HepG2 (cell line): ENCODE results near the gene CDC42SE2.

DNA sequence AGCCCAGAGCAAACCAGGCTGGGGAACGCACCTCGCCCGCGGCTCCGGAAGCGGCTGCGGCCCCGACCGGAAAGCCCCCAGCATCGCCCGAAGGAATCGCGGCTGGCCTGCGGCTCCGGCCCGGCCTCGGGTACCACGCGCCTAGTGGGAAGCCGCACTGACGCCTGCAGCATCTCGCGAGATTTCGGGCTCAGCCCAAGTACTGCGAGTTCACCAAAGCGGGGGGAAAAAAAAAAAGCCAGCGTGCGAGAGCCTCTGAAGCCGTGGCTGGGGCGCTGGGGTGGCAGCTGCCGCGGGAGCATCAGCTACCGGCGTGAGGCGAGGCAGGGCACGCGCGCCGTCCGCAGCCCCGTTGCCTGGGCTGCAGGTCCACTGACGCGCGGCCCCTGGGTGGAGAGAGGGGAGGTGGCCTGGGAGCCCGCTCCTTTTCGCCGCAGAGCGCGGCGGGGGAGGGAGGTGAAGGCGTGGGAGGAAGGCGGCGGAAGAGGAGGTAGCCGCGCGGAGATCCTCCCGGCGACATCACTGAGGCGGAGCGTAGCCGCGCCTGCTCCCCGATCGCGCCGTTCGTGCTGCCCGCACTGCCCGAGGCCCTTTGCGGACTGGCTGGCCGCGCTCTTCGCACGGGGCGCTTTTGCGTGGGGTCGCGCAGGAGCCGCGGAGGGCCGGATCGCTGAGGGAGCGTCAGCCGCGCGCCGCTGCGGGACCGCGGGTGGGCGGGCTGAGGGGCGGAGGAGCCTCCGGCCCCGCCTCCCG is 451 bp upstream of the SLC12A2 start:
- RRBS, 2 experiments: 14 to 15% methylated on average over 24 of the region's 95 CpGs
CAGE:
- cytosol, long polyA minus RNA: no peak
- cytosol, long polyA plus RNA: no peak
- long polyA plus RNA: start-site peak on the minus strand centred at position 142 of the sequence, 69 bp wide, 54 and 38 reads in 2 replicates
- nucleus, long polyA minus RNA: no peak
- nucleus, long polyA plus RNA: no peak

DNA sequence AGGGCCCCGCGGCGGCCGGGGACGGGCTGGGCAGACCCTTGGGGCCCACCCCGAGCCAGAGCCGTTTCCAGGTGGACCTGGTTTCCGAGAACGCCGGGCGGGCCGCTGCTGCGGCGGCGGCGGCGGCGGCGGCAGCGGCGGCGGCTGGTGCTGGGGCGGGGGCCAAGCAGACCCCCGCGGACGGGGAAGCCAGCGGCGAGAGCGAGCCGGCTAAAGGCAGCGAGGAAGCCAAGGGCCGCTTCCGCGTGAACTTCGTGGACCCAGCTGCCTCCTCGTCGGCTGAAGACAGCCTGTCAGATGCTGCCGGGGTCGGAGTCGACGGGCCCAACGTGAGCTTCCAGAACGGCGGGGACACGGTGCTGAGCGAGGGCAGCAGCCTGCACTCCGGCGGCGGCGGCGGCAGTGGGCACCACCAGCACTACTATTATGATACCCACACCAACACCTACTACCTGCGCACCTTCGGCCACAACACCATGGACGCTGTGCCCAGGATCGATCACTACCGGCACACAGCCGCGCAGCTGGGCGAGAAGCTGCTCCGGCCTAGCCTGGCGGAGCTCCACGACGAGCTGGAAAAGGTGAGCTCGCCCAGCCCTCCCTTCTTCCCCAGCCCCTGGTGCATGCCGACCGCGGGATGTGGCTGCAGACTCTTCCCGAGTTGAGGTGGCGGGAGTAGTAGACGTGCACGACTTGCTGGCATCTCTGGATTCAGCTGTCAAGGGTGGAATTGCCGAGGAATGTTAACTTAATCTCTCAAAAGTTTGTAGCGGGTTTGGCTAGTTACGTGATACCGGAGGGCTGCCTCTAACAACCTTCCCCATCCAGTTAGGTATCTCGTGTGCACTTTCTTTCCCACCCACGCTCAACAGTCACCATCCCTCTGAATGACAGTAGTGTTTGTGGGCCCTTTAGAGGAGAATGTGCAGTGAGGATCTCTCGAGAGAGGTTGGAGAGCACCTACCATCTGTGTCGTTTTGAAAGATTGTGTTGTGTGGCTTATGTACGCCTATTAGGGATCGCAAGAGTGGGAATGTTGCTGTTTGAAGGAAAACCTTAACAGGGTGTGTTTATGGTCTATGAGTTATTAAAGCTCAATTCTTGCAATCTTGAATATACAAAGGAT is 927 bp downstream of the SLC12A2 start:
- RRBS, 2 experiments: 31 to 40% methylated on average over 27 to 28 of the region's 81 CpGs
CAGE:
- cytosol, long polyA minus RNA: no peak
- cytosol, long polyA plus RNA: no peak
- long polyA plus RNA: no peak
- nucleus, long polyA minus RNA: no peak
- nucleus, long polyA plus RNA: no peak

DNA sequence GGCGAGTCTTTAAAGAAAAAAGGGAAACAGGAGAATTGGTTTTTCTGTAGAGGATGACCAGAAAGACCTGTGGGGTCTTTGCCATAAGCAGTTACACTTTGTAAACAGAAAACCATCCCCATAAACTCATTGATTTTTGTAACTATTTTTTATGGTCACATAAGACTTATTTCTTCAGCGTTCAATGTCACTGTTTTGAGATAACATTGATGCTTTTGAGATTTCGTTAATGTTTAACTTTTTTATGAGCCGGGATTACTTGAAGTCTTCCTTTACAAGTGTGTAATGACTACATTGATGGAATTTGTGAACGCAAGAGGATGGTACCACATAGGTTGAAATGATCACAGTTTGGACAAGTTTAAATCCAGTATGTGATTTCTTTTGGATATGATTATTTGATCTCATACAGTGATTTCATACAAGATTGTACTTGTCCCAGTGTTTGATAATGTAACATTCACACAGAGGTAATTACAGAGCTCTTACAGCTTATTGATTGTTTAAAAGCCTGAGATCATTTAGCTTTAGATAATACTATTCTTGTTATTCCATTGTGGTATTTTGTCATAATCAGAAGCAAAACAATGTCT is 1.9 kb downstream of the SLC12A2 start:
- RRBS, 2 experiments: no CpG with 5 or more reads among the region's 5 CpGs
CAGE:
- cytosol, long polyA minus RNA: no peak
- cytosol, long polyA plus RNA: no peak
- long polyA plus RNA: no peak
- nucleus, long polyA minus RNA: no peak
- nucleus, long polyA plus RNA: no peak

- RRBS, 2 experiments: no CpG with 5 or more reads among the region's 1 CpG
CAGE:
- cytosol, long polyA minus RNA: no peak
- cytosol, long polyA plus RNA: no peak
- long polyA plus RNA: no peak
- nucleus, long polyA minus RNA: no peak
- nucleus, long polyA plus RNA: no peak
These were observed 74.5 kb downstream of the SLC12A2 start for GRCh38 chr5:128157876-128158566.

DNA sequence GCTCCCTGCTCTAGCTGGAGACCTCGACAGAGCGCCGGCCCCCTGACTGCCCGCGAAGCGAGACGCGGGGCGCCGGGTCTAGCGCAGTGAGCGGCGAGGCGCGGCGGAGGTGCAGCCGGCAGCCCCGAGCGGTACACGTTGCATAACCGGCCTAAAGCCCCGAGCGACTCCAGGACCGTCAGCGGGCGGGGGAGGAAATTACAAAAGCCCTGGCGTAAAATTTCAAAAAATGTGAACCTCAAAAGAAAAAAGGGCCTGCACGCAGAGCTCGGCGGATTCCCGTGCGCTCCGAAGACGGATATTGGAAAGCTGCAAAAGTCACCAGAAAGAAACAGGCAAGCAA is 340 bp downstream of the FBN2 start:
- RRBS, 2 experiments: 40% methylated on average over 17 of the region's 34 CpGs
CAGE:
- cytosol, long polyA minus RNA: no peak
- cytosol, long polyA plus RNA: no peak
- long polyA plus RNA: no peak
- nucleus, long polyA minus RNA: no peak
- nucleus, long polyA plus RNA: no peak

GRCh38 chr5:129461987-129462627 is 2.0 kb downstream of the ADAMTS19 start:
- RRBS, 2 experiments: no CpG with 5 or more reads among the region's 12 CpGs
CAGE:
- cytosol, long polyA minus RNA: no peak
- cytosol, long polyA plus RNA: no peak
- long polyA plus RNA: no peak
- nucleus, long polyA minus RNA: no peak
- nucleus, long polyA plus RNA: no peak

GRCh38 chr5:129990737-129991063 is 86.4 kb downstream of the CHSY3 start:
- RRBS, 2 experiments: no CpG with 5 or more reads among the region's 1 CpG
CAGE:
- cytosol, long polyA minus RNA: no peak
- cytosol, long polyA plus RNA: no peak
- long polyA plus RNA: no peak
- nucleus, long polyA minus RNA: no peak
- nucleus, long polyA plus RNA: no peak

DNA sequence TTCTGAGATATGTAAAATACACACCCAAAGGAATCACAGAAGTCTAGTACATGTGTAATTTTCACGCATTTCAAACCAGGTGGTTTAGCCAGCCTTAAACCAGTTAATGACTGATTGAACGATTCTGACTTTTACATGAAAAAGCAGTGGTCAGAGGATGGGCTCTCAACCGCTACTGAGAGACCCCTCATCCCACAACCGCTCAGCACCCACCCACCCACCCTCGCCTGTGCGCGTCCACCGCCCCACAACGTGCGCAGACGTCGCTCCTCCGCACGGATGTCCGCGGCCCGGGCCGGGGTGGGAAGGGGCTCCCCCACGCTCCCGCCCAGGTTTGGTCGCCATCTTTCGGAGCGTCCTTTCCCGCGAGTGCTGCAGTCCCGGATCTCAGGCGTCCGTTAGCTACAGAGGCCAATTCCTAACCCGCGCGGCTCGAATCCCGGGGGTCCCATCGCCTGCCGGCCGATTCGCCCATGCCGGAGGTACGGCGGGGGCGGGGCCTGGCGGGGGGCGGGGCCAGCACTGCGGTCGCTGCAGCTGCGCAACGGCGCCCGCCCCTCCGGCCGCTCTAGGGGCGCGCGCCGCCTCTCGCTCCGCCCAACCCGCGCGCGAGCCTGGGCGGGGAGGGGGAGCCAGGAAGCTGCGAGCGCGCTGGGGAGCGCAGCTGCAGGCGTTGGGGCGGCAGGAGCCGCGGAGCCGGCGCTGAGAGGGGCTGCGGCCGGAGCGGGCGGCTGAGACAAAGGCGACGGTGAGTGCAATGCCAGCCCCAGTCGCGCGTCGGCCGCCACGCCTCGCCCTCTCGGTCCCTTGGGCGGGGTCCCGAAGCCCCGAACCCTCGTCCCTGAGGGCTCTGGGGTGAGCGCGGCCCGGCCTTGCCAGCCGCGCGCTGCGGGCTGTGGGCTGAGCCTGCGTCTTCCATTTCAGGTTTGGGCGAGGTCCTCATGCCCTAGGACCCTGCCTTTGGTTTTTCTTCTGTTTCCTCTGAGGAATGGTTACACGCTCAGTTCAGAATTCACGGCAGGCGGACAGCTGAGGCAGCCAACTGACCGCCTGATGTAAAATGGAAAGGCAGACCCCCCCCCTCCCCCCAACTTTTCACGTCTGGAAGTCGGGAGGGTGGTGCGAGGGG is at the start of gene CDC42SE2:
TSS of gene CDC42SE2 (plus strand) at position 635 of the 1,129 bp plus-strand sequence.
- RRBS, 2 experiments: 1% methylated on average over 23 to 24 of the region's 106 CpGs
CAGE:
- cytosol, long polyA minus RNA: start-site peak on the plus strand centred at position 659 of the sequence, 51 bp wide, 591 reads
- cytosol, long polyA plus RNA: start-site peak on the plus strand centred at position 679 of the sequence, 126 bp wide, 637 and 550 reads in 2 replicates
- long polyA plus RNA: start-site peak on the plus strand centred at position 673 of the sequence, 78 bp wide, 430 and 418 reads in 2 replicates
- nucleus, long polyA minus RNA: no peak
- nucleus, long polyA plus RNA: start-site peak on the plus strand centred at position 648 of the sequence, 75 bp wide, 363 and 737 reads in 2 replicates

- RRBS, 2 experiments: no CpG with 5 or more reads among the region's 3 CpGs
CAGE:
- cytosol, long polyA minus RNA: no peak
- cytosol, long polyA plus RNA: no peak
- long polyA plus RNA: no peak
- nucleus, long polyA minus RNA: no peak
- nucleus, long polyA plus RNA: no peak
These were observed 17.2 kb downstream of the CDC42SE2 start for GRCh38 chr5:131280898-131281528.

DNA sequence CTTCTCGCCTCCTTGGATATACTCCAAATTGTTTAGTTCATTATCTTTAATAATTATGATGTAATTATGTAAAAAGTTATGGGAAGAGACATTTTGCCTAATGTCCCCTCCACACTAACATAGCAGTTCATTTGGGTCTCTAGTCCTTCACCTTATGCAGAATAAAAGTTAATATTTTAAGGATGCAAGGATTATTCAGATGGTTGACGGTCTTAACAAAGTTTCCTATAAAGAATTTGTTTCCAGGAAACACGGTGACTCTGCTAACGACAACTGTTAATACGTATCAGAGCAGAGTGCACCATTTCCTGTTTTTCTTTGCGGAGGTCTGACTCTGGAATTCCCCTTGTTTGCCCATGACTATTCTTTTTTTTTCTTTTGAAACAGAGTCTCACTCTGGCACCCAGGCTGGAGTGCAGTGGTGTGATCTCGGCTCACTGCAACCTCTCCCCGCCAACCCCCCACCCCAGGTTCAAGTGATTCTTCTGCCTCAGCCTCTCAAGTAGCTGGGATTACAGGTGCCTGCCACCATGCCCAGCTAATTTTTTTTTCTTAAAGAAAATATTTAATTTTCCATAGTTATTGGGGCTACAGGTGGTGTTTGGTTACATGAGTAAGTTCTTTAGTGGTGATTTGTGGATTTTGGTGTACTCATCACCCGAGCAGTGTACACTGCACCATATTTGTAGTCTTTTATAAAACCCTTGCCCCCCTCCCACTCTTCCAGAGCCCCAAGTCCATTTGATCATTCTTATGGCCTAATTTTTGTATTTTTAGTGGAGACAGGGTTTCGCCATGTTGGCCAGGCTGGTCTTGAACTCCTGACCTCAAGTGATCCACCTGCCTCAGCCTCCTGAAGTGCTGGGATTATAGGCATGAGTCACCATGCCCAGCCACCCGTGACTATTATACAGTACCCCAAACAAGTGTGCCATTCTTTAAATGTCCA is 116.0 kb downstream of the CDC42SE2 start:
- RRBS, 2 experiments: no CpG with 5 or more reads among the region's 11 CpGs
CAGE:
- cytosol, long polyA minus RNA: no peak
- cytosol, long polyA plus RNA: no peak
- long polyA plus RNA: no peak
- nucleus, long polyA minus RNA: start-site peak on the plus strand centred at position 539 of the sequence, 6 bp wide, 20 reads
- nucleus, long polyA plus RNA: no peak

GRCh38 chr5:131435978-131436576 is 172.2 kb downstream of the CDC42SE2 start:
- RRBS, 2 experiments: no CpG with 5 or more reads among the region's 4 CpGs
CAGE:
- cytosol, long polyA minus RNA: no peak
- cytosol, long polyA plus RNA: no peak
- long polyA plus RNA: no peak
- nucleus, long polyA minus RNA: no peak
- nucleus, long polyA plus RNA: no peak

DNA sequence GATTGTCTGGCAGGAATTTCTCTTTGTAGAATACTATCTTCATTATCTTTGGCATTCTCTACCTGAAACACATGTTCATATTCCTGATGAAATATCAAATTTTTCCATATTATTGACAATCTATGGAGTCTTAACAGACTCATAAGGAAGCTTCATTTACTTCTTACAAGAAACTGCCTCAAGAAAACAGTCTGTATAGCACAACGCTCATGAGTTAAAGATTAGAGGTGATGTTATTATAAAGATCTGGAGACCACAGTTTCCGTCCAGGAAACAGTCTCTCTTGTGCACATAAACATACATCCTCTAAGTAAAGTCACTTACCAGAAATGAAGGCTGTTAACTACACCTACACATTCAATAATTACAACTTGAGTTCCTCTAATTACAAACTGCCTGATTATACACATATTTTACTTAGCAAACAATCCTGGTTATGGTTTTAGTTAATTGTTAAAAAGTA is 86.9 kb downstream of the RAPGEF6 start:
- RRBS, 2 experiments: no CpG with 5 or more reads among the region's 2 CpGs
CAGE:
- cytosol, long polyA minus RNA: no peak
- cytosol, long polyA plus RNA: no peak
- long polyA plus RNA: no peak
- nucleus, long polyA minus RNA: no peak
- nucleus, long polyA plus RNA: no peak

DNA sequence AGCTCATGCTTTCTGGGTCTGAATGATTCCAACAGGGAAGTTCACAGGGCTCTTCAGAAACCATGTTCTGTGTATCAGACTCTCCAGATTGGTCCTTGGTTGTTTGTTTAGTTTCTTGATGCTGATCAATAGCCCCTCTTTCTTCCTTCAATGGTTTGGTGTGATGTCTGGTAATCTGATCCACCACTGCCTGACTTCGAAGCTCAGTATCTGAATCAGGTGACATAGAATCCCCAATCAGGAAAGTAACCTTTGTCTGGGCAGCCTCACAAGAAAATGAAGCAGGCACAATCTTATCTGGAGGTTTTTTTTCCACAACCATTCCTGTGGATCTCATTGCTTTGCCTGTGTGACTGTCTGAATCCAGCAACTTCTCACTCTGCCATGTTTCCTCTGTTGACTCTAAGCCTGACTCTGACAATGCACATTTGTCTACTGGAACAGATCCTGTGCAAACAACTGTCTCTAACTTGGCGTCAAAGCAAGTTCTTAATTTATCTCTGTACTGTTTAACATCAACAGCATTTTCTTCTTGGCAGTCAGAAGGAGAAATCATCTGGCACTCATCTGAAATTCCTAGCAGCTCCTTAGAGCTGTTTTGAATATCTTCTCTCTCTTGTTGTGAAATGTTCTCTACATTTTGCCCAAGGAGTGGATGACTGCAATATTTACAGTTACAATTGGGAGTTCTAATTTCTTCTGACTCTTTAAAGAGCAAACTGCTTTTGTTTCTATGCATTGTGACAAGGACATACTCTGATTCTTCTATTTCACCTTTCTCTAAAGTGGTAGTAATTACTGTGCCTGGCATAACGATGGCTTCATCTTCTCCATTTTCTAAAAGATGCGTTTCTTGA is 37.1 kb upstream of the RAPGEF6 start:
- RRBS, 2 experiments: no CpG with 5 or more reads among the region's 4 CpGs
CAGE:
- cytosol, long polyA minus RNA: no peak
- cytosol, long polyA plus RNA: no peak
- long polyA plus RNA: no peak
- nucleus, long polyA minus RNA: no peak
- nucleus, long polyA plus RNA: no peak

- RRBS, 2 experiments: no CpG with 5 or more reads among the region's 4 CpGs
CAGE:
- cytosol, long polyA minus RNA: no peak
- cytosol, long polyA plus RNA: no peak
- long polyA plus RNA: no peak
- nucleus, long polyA minus RNA: no peak
- nucleus, long polyA plus RNA: start-site peak on the minus strand at chr5:131713791-131713834, 13 and 18 reads in 2 replicates; start-site peak on the minus strand at chr5:131714117-131714376, 19 and 24 reads in 2 replicates
These were observed 78.8 kb upstream of the RAPGEF6 start for GRCh38 chr5:131713724-131714319.

DNA sequence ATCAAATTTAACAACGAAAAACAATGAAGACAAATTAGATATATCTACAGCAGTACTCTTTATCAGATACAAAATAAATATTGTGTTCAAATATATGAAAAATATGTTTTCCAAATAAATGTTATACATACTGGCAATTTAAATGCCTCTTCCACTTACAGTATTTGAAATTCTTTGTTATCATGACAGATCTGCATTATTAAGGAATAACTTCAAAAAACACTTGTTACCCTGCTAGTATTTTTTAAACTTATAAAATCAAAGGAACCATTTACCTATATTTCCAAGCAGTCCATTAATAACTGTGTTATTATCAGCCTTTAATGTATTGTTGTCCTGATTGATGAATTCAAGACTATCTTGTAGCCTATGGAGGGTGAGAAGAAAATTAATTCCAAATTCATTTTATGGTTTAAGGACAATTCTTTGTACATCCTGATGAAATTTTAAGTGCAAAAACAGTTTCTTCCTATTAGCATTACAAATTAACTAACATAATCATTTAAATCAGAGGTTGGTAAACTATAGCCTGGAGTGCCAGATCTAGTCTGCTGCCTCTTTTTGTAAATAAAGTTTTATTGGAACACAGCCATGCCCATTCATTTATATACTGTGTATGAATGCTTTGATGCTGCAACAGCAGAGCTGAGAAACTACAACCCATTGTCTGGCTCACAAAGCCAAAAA is 80.4 kb downstream of the FNIP1 start:
- RRBS, 2 experiments: no CpG with 5 or more reads among the region's 1 CpG
CAGE:
- cytosol, long polyA minus RNA: start-site peak on the minus strand centred at position 162 of the sequence, 93 bp wide, 11 reads
- cytosol, long polyA plus RNA: no peak
- long polyA plus RNA: no peak
- nucleus, long polyA minus RNA: start-site peak on the minus strand centred at position 115 of the sequence, 83 bp wide, 32 reads; start-site peak on the minus strand centred at position 274 of the sequence, 9 bp wide, 25 reads
- nucleus, long polyA plus RNA: no peak

DNA sequence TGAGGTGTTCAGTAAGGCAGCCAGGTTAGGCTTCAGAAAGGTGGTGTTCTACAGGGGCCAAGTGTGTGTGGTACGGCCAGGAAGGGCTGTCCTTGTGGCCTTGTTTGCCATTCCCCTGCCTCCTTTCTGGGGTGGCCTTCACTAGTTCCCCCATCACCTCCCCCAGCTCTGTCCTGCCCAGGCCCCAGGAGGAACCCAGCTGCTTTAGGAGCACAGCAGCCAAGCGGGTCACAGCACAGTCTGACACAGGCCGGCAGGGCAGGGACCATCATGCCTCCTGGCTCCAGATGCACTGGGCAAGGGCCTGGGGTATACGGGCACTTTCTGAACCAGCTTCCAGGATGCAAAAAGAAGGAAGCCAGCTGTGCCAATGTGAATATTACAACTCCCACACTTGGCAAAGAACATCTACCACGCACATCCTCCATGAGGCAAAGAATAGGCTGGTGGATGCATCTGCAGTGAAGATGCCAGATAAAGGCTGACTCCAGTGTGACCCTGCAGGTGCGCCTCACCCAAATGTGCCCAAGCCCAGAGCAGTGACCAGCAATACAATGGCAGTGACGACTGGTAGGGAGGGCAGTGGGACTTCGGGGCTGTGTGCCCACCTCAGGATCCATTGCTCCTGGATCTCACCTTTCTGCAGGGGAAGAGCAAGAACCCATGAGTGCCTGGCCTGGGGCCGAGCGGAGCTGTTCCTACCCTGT is 6.4 kb upstream of the IL3 start:
- RRBS, 2 experiments: no CpG with 5 or more reads among the region's 10 CpGs
CAGE:
- cytosol, long polyA minus RNA: no peak
- cytosol, long polyA plus RNA: no peak
- long polyA plus RNA: no peak
- nucleus, long polyA minus RNA: no peak
- nucleus, long polyA plus RNA: no peak

DNA sequence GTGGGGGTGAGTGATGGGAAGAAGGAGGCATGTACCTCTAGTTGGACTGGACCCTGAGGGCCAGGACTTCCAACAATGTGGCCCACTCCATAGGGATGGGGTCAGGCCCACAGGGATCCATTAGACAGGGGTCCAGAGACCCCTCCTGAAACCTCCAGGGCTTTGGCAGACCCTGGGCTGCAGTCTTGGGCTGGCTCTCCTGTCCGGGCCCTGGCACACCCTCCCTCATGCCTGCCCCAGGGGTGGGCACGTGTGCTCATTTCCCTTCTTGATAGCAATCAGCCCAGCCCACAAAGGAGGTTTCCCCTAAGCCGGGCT is 4.2 kb upstream of the IL3 start:
- RRBS, 2 experiments: 0% methylated on average over 1 of the region's 3 CpGs; no CpG with 5 or more reads in 1 of the 2 experiments
CAGE:
- cytosol, long polyA minus RNA: no peak
- cytosol, long polyA plus RNA: no peak
- long polyA plus RNA: no peak
- nucleus, long polyA minus RNA: no peak
- nucleus, long polyA plus RNA: no peak

DNA sequence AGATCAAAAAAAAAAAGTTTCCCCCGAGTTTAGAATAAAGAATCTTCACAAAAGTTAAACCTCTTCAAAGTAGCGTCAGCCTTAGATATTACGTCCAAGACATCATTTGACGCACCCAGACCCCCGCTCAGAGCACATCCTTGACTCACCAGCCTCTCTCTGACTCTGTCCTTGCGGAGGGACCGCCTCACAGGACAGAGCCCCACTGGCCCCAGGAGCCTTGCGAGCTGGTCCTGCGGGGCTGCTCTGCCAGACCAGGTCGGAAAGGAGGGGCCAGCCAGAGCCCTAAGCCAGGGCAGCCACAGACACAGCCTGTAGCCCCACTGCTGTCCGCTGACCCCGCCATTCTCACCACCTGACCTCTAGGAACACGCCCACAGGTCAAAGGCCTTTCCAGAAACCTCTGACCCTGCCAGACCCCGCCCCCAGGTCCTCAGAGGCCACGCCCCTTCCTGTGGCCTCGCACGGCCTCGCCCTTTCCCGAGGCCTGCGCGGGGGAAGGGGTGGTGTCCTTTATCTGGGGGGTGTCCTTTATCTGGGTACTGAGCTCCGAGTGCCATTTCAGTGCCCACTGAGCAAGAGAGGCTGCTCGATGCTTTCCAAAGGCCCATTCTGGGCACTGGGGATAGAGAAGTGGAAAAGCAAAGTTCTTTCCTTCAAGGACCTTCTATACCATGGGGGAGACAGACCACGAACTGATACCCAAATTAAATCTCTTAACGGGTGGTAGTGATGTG is 46.7 kb downstream of the P4HA2 start:
- RRBS, 2 experiments: no CpG with 5 or more reads among the region's 25 CpGs
CAGE:
- cytosol, long polyA minus RNA: no peak
- cytosol, long polyA plus RNA: no peak
- long polyA plus RNA: no peak
- nucleus, long polyA minus RNA: no peak
- nucleus, long polyA plus RNA: no peak

- RRBS, 2 experiments: no CpG with 5 or more reads among the region's 3 CpGs
CAGE:
- cytosol, long polyA minus RNA: no peak
- cytosol, long polyA plus RNA: no peak
- long polyA plus RNA: no peak
- nucleus, long polyA minus RNA: no peak
- nucleus, long polyA plus RNA: no peak
These were observed 8.3 kb downstream of the P4HA2 start for GRCh38 chr5:132219417-132219622.

- RRBS, 2 experiments: 55 to 58% methylated on average over 2 of the region's 23 CpGs
CAGE:
- cytosol, long polyA minus RNA: no peak
- cytosol, long polyA plus RNA: no peak
- long polyA plus RNA: no peak
- nucleus, long polyA minus RNA: no peak
- nucleus, long polyA plus RNA: no peak
These were observed 1.8 kb downstream of the PDLIM4 start for GRCh38 chr5:132259113-132259840.